Right atrium auricular region (tissue), 2 donors: Measurements from ENCODE around the gene ETFDH.

DNA sequence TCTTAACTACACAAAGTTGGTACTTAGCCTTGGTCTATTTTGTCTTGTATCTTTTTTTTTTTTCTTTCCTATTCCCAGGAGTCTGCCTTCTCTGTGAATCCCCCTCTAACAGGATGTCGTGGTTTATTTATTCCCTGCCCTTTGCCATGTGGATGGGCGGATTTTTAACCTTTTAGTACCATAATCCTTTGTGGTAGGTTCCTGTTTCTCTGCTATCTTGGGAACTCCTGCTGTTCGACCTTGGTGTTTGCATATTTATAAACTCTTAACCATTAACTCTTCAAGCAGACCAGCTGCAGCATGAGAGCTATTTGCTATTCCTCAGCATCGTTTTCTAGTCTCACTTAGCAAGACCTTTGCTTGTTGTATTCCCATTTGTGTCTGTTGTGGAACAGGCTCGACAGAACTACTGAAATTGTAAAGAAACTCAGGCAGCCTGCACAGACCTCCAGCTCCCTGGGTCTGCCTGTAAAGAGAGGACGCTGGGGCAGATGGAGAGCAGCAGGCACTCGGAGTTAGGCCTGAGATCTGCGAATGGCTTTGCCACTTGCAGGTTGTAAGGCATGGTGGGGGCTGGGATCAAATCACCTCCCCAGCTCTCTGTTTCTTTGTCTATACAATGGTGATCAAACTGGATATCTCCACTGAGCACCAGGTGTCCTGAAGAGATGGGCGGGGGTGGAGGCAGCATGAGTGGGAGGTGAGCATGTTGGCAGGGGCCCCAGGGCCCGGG, 38.2 kb downstream of the TRIM2 start:
- PRO-cap = no peak
- RAMPAGE, long total RNA, 2 experiments = no peak in any of the 2 experiments

- PRO-cap = no peak
- RAMPAGE, long total RNA, 2 experiments = no peak in any of the 2 experiments
Observed at GRCh38 chr4:153257004-153258065, 53.1 kb downstream of the TRIM2 start.

DNA sequence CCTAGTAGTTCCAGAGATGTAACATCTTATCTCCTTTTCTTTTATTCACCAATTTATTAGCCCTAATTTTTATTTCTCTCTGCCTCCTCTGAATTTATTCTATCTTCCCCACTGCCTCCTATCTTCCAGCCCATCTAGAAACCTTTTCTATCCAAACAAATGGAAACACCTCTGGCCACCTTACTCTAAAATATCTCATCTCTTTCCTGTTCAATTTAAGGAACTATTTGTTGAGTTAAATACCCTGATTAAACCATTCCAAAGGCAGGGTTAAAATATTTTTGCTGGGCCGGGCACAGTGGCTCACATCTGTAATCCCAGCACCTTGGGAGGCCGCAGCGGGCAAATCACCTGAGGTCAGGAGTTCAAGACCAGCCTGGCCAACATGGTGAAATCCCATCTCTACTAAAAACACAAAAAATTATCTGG, 25.3 kb upstream of the MND1 start:
- PRO-cap = no peak
- RAMPAGE, long total RNA, 2 experiments = no peak in any of the 2 experiments

DNA sequence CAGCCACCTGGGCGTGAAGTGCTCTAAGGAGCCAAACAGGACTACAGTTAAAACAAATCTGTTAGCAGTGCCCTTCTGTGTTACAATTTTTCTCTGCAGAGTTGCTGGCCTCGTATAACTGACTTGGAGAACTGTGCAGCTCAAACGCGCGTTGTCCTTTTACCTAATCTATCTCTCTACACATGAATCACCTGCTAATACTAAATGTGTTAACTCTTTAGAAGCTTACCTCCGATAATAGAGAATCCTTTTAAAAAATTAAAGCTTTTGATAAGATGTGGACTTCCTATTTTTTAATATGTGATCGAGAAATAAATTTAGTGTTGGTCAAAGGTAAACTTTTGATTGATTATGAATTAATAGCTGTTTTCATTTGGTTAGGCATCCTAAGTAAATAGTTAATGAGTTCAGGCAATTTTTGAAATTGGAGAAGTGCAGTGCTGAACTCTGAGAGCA, 1.3 kb downstream of the MND1 start:
- PRO-cap = no peak
- RAMPAGE, long total RNA, 2 experiments = no peak in any of the 2 experiments

GRCh38 chr4:153439162-153439895, 26.8 kb upstream of the TMEM131L start:
- PRO-cap = no peak
- RAMPAGE, long total RNA, 2 experiments = no peak in any of the 2 experiments

GRCh38 chr4:153553506-153554156, 87.5 kb downstream of the TMEM131L start:
- PRO-cap = bidirectional peak, plus-strand start at chr4:153553954, minus-strand start at chr4:153553959
- RAMPAGE, long total RNA, 2 experiments = no peak in any of the 2 experiments

- PRO-cap = no peak
- RAMPAGE, long total RNA, 2 experiments = no peak in any of the 2 experiments
Observed at GRCh38 chr4:153576934-153577541, 107.0 kb upstream of the TLR2 start.

GRCh38 chr4:153638020-153638458, 46.0 kb upstream of the TLR2 start:
- PRO-cap = no peak
- RAMPAGE, long total RNA, 2 experiments = no peak in any of the 2 experiments

GRCh38 chr4:153787946-153788345, 937 bp downstream of the SFRP2 start:
- PRO-cap = no peak
- RAMPAGE, long total RNA, 2 experiments = no peak in any of the 2 experiments

DNA sequence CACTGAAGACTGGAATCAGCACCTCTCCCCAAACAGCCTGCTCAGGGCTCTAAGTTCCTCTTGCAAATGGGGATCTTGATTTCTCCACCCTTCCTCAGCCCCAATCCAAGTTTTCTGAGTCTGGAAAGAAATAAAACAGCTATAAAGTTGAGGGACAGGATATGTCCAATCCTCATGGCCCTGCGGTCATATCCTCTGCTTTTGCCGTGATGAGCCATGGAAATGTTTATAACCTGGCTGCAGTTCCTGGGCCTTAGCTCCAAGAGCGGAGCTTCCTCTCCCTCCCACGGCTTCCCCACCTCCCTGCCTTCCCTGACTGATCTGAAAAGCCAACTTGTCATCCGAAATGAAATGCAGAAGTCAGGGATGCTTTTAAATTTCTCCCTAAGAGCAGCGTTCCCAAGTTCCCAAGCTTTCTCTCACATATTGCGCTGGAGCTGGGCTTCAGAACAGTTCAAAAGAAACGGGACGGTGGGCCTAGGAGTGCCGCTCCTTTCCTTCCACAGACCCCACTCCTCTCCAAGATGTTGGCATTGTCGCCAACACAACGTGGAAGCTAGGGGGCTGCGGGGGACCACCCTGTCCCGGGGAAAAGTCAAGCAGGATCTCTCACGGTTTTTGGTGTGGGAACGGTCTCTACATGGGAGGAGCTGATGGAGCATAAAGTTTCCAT, 221.6 kb upstream of the SFRP2 start:
- PRO-cap = no peak
- RAMPAGE, long total RNA, 2 experiments = no peak in any of the 2 experiments

DNA sequence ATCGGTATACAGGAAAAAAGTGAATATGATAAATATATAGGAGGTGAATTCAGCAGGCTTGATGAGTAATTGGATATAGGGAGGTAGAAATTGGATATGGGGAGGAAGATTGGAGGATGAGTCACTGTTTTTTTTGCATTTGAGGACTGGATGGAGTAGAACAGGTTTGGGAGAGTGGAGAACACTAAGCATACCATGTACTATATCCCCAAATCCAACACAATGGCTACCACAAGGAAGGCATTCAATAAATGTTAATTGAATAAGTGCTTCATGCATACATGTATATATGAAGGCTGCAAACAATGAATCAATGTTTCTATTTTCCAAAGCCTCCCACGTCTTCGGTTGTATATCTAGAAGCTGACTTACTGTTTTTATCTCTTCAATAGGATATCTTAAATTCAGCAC, 9.7 kb downstream of the FGG start:
- PRO-cap = no peak
- RAMPAGE, long total RNA, 2 experiments = no peak in any of the 2 experiments

- PRO-cap = bidirectional peak, plus-strand start at chr4:155760117, minus-strand start at chr4:155760003
- RAMPAGE, long total RNA, 2 experiments = no peak in any of the 2 experiments
Observed at GRCh38 chr4:155759616-155760460, 1.0 kb downstream of the GUCY1B1 start.

DNA sequence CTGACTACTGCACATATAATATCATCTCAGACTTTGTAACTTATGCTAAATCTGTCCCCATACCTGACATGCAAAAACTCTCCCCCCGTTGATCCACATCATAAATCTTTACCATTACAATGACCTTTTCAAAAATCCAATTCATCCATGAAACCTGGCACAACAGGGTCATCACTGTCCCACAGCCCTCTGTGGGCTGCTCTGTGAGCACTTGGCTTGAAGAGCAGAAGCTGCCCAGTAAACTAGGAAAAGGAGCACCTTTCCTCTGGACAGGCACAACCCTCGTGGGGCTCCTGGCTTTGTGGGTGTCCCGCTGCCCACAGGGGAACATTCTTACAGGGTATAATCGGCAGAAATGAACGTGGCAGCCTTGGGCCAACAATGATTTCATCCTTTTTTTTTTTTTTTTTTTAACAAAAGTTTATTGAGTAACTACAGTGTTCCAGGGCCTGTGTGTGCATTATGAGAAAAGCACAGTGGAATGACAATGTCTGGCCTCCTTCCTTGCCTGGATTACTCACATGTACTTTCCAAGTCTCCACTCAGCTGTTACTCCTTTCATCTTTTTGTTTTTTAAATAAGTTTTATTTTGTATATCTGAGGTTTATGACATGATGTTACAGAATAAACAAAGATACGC, 197.2 kb downstream of the PDGFC start:
- PRO-cap = no peak
- RAMPAGE, long total RNA, 2 experiments = no peak in any of the 2 experiments

GRCh38 chr4:157996106-157996368, 176.8 kb downstream of the GASK1B start:
- PRO-cap = no peak
- RAMPAGE, long total RNA, 2 experiments = no peak in any of the 2 experiments

DNA sequence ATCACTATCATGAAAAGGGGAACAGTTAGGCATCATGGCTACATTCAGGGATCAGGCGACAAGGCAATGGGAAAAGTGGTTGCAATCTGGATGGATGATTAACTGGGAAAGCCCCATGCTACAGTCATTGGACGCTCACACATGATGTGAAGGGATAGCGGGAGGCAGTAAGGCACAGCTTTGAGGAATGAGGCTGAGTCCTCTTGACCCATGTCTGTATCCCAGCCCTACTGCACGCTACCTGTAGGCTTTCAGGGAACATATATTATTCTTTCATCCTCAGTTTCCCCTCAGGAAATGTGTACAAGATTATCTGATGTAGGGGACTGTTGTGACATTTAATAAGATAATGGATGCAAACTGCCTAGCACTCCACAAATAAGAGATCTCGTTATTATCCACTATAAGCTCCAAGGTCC, 10.1 kb downstream of the GASK1B start:
- PRO-cap = no peak
- RAMPAGE, long total RNA, 2 experiments = no peak in any of the 2 experiments

DNA sequence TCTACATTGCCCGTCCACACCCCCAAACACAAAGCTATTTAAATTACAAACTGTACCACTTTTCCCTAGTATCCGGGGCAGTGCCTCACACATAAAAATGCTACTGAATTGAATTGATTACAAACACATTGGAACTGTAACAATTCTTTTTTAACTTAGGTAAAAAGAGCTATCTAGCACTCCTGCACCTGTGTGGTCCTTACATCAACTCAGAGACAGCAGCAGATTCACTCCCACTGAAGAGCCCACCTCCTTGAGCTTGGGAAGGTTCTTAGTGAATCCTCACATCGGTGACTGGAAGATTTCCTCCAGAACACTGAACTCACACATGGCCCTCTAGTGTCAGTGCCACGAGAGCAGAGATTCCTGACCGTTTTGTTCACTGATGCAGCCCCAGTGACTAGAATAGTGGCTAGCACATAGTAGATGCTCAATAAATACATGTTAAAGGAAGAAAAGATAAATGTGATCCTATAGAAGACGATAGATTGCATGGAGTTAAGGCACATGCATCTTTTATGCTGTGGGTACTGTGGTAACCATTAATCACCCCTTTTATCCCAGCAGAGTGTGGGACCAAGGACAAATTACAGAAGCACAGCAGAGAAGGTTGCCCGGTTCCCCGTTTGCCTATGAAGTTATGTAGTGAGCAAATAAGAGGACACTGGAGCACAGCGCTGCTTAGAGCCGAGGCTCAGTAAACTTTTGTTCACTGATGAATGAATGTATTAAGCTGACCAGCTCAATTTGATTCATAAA, 8.8 kb downstream of the GASK1B start:
- PRO-cap = unidirectional peak, plus-strand start at position 339 of the sequence
- RAMPAGE, long total RNA, 2 experiments = no peak in any of the 2 experiments

DNA sequence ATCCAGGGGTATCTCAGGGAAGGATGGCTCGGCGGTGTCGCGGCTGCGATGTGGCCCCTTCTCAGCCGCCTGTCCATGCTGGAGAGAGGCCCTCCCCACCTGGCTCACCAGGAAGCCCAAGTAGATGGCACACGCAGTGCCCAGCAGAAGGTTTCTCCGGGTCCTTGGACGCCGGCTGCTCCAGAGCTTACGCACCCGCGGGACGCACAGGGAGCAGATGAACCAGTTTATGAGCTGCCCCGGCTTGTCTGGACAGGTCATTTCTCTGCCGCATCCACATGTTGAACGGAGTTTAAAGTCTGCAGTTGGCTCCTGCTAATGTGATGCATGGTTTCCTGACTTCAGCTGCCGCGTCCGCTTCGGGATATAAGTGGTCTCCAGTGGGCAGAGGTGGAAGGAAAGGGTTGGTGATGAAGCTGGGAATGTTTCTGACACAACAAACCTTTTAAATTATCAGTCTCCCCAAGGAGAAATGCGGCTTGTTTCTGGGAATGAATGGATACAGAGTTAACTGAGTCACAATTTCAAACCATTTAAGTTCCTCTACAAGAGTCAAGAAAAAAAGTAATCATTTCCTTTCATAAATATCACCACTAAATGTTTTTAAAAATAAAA, 1.6 kb downstream of the GASK1B start:
- PRO-cap = bidirectional peak, plus-strand start at position 146 of the sequence, minus-strand start at position 77 of the sequence; bidirectional peak, plus-strand start at position 261 of the sequence, minus-strand start at position 267 of the sequence
- RAMPAGE, long total RNA, 2 experiments = start-site peak on the plus strand in 1 of 2 experiments, centred at position 172 of the sequence, 24 reads per replicate; start-site peak on the minus strand in 2 of 2 experiments, centred at positions 268 to 380 of the sequence, 22 to 111 reads per replicate

DNA sequence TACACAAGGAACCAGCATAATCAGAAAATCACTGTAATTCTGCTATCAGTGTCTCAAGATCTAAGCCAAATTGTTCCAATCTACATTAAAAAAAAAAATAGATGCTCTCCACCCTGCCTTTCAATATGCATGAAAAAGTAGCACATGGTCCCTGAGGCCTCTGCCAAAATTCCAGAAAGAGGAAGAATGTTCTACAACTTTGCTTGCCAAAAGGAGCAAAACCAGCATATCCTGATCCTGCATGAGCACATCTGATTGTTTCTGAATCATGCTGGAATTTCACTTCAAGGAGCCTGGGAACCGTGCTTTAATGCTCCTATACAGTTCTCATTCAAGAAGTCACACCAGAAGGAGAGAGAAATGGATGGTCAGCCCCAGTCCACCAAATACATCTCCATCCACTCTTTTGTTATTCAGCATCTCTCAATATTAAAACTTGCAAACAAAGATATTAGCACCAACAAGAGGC, 92.2 kb downstream of the TMEM144 start:
- PRO-cap = no peak
- RAMPAGE, long total RNA, 2 experiments = no peak in any of the 2 experiments

DNA sequence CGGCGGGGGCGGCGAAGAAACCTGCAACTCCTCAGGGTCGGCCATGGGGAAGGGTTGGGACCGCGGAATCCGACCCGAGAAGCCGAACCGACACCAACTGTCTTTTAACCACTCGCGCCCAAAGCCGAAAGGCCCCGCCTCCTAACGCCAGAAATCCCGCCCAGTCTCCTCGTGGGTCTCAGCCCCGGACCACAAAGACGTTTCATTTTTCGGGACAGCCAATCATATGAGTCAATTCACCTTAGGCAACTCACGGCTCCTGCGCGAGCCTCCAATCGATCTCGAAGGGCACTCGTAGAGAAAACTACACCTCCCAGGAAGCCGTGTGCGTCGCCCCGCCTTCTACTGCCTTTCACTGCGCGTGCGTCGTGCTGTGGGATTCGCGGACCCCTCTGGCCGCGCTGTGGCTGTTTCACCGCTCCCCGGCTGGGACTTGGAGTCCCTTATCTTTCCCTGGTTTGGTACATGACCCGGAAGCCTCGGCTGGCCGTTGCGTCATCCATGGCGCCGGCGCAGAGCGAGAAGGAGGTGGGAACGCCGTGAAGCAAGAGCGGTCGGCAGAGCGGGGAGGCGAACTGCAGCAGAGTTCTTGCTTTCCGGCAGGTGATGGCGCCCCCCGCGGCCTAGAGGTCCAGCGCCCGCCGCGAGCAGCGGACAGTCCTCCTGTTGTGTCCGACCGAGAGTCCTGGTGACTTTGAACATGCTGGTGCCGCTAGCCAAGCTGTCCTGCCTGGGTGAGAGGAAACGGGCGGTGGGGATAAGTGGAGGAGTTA, at the start of gene ETFDH:
TSS of gene ETFDH (plus strand) at position 540 of the 773 bp plus-strand sequence.
- PRO-cap = bidirectional peak, plus-strand start at position 379 of the sequence, minus-strand start at position 126 of the sequence; bidirectional peak, plus-strand start at position 560 of the sequence, minus-strand start at position 435 of the sequence
- RAMPAGE, long total RNA, 2 experiments = start-site peak on the plus strand in 2 of 2 experiments, centred at positions 558 to 566 of the sequence, 1,883 to 2,203 reads per replicate; start-site peak on the minus strand in 2 of 2 experiments, centred at positions 132 to 285 of the sequence, 28 to 41 reads per replicate

DNA sequence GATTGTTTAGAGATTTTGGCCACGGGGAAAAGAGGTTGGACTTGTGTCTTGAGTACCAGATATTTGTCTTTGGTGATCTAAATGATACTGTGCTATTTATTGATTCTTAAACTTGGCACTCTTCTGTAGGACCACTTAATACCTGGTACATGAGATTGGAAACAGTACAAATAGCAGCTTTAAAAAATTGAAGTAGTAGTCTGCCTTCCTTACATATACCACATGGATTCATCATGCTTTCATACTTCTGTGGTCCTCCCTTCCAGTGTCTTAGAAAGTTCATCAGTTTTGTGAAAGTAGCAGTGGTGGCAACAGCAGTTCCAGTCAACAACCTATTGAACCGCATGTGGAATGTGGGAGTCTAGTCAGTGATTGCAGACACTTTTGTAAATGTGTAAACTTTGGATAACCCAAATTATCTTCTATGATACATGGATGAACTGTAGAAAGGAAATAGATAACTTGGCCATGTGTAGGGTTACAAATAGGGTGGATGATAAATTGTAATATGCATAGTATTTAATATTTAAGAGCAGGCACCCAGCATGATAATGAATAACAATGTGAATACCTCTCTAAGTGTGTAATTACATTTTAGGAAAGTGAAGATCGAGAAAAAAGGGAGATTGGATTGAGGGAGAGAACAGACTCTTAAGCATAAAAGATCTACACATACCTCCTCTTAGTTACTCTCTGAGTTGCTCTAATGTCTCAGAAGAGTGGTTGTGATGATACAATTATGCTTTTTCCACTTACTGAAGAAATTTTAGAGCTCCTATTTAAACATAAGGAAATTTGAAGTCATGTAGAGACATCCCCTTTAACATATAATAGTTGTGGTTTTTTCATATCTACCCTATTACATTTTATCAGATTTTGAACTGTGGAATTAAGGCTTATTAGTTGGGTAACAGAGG, 34.2 kb downstream of the FNIP2 start:
- PRO-cap = no peak
- RAMPAGE, long total RNA, 2 experiments = no peak in any of the 2 experiments